Endometrial microvascular endothelial cells (primary cell): ENCODE measurements around a stretch of chr16.

DNA sequence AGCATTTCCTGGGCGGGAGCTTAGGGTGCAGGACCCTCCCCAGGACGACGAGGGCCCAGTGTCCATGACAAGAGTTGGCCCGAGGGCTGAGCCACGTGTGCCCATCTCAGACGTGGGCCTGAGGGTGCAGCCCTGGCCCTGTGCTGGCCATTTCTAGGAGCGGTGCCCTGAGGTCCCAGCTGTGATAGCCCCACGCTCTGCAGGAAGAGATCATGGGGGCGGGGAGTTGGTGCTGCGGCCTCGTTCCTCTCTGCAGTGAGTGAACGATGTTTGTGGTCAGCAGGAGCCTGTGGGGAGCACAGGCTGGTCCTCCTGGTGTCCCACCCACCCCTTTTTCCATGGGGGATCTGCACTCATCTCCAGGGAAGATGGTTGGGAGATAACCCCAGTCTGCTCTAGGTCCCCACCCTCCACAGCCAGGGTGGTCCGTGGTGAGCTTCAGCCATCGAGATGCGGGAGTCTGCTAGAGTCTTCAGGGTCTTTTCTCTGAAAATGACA is 5.9 kb upstream of the MC1R start:
- RAMPAGE, long total RNA, result no peak

GRCh38 chr16:89956987-89957842 is 8.7 kb downstream of the DEF8 start:
- RAMPAGE, long total RNA, result no peak

- RAMPAGE, long total RNA, result no peak
These were observed 34.8 kb downstream of the DEF8 start for GRCh38 chr16:89983396-89983796.

DNA sequence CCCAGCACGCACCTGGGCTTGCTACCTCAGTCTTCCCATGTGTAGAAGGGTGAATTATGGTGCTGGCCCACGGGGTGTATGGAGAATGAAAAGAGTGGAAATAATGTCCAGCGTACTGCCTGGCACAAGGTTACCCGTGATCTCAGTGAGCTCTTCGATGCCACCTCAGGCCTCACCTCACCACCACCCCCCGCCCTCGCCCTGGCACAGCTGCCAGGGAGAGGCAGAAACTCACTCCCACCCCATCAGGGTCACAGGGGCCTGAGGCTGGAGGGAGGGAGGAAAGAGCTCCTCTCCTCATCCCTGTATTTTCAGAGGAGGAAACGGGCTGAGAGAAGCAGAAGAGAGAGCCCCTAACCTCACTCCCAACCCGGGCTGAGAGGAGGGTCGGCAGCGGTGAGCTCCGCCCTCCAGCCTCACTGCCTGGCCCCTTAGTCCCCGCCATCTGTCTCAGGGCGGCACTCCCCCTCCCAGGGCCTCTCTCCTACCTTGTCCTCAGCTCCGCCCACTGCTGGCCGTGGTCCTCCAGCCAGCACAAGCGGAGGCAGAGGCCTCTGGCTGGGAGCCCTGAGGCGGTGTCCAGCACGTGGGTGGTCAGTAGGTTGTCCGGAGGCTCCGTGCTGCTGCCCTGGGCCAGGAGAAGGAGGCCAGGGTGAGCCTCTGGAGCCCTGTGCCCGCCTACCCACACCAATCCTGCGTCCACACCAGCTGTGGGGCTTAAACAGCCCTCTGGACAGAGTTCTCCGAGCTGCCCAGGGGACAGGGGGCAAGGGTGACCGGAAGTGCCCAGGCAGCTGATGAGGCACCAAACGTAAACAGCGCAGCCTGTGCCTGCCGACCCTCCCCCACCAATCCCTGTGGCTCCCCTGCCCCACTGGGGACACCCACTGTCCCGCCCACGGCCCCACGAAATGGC is 24.2 kb downstream of the GAS8 start:
- RAMPAGE, long total RNA, result no peak

DNA sequence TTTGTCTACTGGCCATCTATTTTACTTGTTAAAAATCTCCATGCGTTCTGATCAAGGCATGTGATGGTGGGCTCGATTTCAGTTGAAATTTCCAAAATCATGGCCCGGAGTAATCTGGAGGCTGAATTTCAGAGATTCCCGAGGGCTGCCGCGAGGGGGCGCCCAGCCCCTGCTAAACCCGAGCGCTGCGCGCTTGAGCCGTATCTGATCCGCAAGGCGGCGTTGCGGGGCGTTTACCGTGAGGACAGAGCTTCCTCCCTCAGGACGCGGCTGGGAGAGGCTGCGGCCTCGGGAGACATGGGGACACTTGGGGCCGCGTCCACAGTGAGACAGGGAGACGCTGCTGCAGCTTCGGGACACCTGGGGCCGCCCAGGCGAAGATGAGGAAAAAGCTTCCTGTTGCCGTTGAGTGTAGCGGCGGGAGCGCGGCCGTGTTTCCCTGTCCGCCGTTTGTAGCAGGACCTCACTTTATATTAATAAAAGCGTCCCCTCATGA is 4.9 kb upstream of the PRDM7 start:
- RAMPAGE, long total RNA, result no peak

DNA sequence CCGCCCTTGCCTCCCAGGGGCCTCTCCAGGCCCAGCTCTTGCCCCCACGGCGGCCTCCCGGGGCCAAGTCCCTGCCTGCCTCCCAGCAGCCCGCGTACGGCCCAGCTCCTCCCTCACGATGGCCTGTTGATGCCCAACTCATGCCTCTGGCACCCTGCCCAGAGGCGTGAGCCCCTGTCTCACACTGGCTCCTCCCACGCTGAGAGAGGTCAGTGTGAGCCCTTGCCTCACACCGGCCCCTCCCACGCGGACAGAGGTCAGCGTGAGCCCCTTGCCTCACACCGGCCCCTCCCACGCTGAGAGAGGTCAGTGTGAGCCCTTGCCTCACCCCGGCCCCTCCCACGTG is 91.2 kb upstream of the PRDM7 start:
- RAMPAGE, long total RNA, result no peak